Mesenchymal stem cell of the bone marrow (primary cell): ENCODE measurements around the gene SH2B3.

DNA sequence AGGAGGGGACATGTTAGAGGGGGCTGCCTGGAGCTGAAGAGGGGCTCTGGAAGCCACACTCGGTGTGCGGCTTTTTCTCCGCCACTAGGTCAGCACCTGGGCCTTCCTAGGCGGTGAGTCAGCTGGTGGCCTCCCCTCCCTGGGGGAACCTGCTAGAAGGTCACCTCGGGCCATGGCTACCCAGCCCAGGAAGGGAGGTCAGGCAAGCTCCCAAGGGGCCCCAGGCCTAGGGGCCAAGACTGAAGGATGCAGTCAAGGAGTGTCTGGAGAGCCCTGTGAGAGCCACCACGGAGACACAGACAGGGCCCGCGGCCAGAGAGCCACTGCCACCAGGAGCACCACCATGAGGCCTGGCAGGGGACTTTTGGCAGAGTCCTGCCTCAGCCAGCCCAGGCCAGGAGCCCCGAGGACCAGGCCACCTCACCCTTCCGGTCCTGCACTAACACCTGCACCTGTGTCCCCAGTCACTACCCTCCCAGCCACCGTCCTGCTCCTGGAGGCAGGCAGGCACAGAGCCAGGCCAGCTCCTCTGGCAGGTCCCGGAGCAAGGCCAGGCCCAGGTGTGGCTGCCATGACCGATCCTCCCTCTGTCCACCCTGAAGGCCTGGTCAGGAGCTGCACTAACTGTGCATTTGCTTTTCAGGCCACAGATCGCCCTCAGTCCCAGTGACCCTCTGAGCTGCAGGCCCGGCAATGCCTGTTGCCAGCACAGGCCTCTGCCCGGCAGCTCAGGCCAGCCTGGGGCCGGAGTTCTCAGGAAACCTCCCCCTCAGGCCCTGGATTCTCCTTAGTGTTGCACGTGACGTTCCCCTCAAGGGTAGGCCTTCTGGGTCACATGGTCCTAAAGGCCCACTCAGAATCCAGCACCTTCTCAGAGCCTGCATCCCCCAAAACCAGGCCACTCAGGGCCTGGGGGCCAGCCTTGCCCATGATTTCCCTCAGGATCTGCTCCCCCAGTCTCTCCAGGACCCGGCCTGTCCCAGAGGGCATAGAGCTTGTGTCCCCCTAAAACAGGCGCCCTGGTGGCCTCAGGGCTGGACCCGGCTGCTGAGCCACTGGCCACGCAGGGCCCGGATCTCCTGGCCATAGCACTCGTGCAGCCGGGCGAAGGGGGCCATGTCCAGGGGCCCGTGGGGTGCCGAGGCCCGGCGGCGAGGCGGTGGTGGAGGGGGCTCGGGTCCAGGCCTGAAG lies 6.8 kb downstream of the PHETA1 start:
- CAGE, long polyA plus RNA, result no peak

GRCh38 chr12:111405205-111406275 lies at the start of gene SH2B3:
TSS of gene SH2B3 (plus strand) at chr12:111405923.
- CAGE, long polyA plus RNA, result no peak

DNA sequence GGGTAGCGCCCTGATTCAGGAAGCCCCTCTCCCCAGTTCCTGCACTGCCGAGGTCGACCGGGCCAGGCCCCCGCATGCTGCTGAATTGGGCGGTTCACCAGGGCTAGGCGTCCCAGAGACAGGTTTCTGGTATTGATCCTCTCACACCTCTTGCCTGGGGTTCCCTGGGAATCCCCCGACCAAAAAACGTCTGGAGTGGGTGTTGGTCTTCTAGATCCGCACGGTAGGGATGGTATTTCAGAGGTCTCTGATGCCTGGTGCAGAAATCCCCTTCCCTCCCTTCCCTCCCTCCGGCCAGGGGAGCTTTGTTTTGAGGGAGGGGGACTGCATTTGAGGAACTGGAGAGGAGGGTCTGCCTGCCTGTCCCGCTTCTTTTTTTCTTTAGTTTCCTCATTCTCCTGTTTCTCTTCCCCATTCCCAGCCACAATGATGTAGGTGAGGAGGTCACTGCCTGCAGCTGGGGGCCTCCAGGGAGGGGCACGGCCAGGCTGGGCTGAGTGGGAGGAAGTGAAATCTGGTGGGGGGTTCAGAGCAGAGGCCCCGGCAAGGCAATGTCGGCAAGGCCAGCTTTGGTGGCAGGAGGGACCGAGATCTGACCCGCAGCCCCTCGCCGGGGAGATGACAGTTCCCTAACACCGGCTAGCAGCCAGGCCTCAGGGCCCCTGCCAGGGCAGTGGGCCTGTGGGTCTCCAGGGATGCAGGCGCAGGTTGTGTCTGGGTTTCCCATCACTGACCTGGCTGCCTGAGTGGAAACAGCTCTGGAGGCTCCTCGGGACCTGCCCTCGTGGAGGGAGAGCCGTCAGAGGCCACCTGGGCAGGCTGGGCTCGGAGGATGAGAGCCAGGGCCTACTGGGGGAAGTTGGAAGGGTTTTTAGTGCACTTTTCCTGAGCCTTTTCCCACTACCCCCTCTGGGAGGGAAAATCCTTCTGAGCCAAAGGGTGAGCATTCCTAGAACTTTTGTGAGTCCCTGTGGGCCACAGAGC lies 1.3 kb downstream of the SH2B3 start:
- CAGE, long polyA plus RNA, result no peak

DNA sequence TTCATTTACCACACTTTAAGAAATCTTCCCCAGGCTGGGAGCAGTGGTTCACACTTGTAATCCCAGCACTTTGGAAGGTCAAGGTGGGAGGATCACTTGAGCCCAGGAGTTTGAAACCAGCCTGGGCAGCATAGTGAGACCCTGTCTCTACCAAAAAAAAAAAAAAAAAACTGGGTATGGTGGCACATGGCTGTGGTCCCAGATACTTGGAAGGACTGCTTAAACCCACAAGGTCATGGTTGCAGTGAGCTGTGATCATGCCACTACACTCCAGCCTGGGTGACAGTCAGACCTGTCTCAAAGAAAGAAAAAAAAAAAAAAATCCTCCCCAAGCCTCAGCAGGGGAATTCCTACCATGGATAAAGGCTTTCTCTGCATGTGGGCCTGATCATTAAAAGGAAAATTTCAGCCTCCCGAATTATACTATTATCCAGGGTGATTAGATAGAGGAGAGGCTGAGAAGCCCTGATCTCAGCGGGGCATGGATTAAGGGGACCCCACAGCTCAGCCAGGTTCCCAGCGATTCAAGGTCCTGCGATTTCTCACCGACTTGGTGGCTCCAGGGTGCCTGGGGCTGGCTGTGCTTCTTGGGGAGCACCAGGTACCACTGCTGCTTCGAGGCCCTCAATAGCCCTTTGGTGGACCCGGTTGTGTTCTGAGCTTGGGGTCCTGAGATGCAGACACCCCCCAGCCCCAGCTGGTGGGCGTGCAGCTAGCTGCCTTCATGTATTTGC lies 5.5 kb downstream of the SH2B3 start:
- CAGE, long polyA plus RNA, result no peak

GRCh38 chr12:111643854-111644599 lies 41.7 kb downstream of the BRAP start:
- CAGE, long polyA plus RNA, result no peak

- CAGE, long polyA plus RNA, result no peak
Measured at GRCh38 chr12:111775198-111776554, 8.9 kb downstream of the ALDH2 start.

DNA sequence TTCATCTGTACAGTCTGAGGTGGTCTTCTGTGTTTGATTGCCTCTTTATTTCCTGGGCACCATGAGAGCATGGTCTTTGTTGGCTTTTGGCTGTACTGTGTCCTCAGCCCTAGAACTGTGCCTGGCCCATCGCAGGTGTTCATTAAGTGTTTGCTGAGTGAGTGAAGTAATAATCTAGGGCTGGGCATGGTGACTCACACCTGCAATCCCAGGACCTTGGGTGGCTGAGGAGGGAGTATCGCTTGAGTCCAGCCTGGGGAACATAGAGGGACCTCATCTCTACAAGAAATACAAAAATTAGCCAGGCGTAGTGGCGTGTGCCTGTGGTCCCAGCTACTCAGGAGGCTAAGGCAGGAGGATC lies 13.9 kb downstream of the ALDH2 start:
- CAGE, long polyA plus RNA, result no peak

- CAGE, long polyA plus RNA, result no peak
Measured at GRCh38 chr12:112422370-112422958, 3.7 kb downstream of the PTPN11 start.

DNA sequence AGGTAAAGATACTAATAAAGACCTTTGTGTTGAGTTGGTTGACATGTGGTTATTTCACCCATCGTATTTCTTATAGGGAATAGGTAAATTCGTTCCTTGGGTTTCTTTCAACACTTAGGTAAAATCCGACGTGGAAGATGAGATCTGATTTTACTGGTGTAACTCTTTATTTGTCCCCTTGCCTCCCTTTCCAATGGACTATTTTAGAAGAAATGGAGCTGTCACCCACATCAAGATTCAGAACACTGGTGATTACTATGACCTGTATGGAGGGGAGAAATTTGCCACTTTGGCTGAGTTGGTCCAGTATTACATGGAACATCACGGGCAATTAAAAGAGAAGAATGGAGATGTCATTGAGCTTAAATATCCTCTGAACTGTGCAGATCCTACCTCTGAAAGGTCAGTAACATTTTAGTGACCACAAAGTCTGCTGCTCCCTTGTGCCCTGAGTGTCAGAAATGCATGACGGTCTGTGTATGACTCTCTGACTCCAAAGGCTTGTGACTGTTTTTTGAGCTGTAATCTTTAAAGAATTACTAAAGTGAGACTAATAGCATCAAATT lies 31.4 kb downstream of the PTPN11 start:
- CAGE, long polyA plus RNA, result no peak

GRCh38 chr12:112672866-112673201 lies 118.7 kb upstream of the RPH3A start:
- CAGE, long polyA plus RNA, result no peak

- CAGE, long polyA plus RNA, result no peak
Measured at GRCh38 chr12:112910776-112911510, 4.2 kb downstream of the OAS1 start.

DNA sequence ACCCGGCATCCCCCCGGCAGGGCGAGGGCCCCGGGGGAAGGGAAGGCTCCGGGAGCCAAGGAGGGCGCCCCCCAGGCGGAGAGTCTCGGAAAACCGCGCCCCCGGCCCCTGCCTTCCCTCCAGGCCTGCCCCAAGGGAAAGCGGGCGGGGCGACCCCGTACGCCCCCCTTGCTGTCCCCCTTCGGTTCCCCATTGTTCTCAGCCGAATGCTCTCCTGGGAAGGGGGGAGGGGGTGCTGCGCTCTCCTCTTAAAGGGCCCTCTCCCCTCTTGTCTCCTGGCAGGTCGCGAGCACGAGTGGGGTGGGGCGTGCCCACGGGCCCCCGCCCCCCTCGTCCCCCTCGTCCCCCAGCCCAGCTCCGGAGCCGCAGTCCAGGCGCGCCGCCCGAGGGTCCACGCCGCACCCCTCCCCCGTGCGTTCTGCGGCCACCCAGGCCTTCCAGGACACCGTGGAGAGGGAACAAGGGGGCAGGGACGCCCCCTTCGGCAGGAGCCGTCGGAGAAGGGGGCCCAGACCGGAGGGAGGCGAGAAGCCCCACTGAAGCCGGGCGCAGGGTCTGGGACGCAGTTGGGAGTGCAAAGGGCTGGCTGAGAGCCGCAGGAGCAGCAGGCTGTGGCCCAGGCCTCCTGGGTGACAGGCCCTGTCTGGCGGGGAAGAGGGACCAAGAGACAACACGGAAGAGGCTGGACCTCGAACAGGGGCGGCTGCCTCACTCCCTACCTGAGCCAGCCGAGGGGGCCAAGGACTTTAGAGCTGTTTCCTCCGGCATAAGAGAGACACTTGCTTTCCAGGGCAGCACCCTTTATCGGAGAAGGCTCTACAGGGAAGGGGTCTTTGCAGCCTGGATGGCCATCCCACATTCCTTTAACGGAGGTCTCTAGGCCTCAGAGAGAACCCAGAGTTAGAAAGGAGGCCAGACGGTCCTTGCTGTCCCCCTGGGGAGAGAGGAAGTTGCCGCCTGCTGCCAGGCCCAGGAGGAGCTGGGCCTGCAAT lies 933 bp downstream of the DTX1 start:
- CAGE, long polyA plus RNA, result no peak

GRCh38 chr12:113071598-113072071 lies 15.1 kb downstream of the DTX1 start:
- CAGE, long polyA plus RNA, result no peak

GRCh38 chr12:113111113-113111653 lies 24.4 kb downstream of the RASAL1 start:
- CAGE, long polyA plus RNA, result no peak

GRCh38 chr12:113152597-113153204 lies 3.2 kb downstream of the CFAP73 start:
- CAGE, long polyA plus RNA, result no peak

GRCh38 chr12:113162747-113163446 lies 13.4 kb downstream of the CFAP73 start:
- CAGE, long polyA plus RNA, result no peak

DNA sequence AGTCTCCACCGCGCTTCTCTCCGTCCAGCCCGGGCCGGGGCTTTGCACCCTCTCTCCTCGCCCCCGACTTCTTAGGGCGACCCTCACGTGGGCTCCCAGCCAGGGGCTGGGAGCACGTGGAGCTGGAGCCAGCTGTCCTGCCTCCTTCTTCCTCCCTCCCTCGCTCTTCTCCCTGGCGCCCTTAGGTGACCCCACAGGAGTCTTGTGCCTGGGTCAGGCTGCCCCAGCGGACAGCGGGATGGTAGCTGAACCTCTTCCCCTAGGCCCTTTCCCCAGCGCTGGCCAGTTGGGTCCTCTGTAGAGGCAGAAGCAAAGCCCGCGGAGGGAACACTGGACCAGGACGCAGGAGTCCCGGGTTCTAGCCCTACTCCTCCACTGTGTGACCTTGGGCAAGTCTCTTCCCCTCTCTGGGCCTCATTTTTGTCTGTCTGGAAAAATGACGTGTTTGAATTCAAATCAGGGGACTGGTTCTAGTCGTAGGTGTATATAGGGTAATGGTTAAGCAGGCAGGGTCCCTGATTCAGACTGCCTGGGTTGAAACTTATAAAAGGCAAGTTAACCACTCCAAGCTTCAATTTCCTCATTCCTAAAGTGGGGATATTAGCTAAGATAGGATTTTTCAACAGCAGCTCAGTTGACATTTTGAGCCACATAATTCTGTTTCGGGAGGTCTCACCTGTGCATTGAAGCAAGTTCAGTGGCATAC lies 654 bp downstream of the TPCN1 start:
- CAGE, long polyA plus RNA, result no peak

- CAGE, long polyA plus RNA, result no peak
Measured at GRCh38 chr12:113223013-113223514, 1.8 kb downstream of the TPCN1 start.

DNA sequence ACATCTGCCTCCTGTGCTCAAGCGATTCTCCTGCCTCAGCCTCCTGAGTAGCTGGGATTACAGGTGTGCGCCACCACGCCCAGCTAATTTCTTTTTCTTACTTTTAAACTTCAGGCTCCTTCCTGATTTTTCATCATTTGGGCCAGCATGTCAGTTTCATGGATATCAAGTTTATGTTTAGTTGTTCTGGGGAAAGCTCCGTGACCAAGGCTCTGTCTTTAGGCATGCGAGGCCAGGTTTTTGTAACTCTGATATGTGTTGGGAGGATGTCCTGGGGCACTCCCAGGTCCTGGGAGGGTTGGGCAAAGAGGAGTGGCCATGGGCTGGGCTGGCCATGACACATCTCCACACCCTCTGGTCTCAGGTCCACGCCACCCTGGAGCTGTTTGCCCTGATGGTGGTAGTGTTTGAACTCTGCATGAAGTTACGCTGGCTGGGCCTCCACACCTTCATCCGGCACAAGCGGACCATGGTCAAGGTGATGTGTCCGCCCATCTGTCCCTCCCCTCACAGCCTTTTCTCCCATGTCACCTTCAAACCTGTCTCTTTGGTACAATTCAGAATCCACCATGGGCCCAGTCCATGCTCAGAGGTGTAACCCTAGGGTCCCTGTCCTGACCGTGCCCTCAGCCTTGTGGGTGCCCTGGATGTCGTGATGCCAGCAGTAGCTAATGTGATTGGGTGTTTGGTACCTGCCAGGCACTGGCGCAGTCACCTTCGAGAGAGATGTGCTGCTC lies 46.4 kb downstream of the TPCN1 start:
- CAGE, long polyA plus RNA, result no peak

- CAGE, long polyA plus RNA, result no peak
Measured at GRCh38 chr12:113359394-113359975, 1.1 kb downstream of the PLBD2 start.